HT-29 (cell line): ENCODE measurements around a stretch of chr2.

GRCh38 chr2:137942244-137943242 lies 21.7 kb upstream of the HNMT start:
- RAMPAGE, long total RNA, result no peak

DNA sequence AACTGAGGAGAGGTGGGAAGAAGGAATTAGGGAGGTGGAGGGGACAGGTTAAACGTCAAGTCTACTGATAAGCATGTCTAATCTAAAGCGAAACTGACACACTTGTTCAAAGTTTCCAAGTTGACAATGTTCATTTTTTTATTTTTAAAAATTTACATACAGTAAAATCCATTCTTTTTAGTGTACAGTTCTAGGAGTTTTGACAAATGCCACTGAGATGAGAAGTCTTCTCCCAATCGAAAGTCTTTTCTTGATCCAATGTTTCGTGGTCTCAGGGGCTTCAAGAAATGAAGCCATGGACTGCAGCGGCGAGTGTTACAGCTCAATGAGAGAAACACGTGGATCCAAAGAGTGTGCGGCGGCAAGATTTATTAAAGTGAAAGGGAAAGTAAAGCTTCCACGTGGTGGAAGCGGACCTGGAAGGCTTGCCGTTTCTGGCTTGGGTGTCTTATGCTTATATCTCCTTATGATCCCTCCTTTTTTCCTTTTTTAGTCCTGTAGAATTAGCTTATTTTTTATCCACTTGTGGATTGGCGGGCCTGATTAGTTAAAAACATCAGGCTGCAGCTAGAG lies 11.9 kb upstream of the HNMT start:
- RAMPAGE, long total RNA, result no peak

GRCh38 chr2:140661304-140661716 lies 1469.5 kb downstream of the LRP1B start:
- RAMPAGE, long total RNA, result no peak

DNA sequence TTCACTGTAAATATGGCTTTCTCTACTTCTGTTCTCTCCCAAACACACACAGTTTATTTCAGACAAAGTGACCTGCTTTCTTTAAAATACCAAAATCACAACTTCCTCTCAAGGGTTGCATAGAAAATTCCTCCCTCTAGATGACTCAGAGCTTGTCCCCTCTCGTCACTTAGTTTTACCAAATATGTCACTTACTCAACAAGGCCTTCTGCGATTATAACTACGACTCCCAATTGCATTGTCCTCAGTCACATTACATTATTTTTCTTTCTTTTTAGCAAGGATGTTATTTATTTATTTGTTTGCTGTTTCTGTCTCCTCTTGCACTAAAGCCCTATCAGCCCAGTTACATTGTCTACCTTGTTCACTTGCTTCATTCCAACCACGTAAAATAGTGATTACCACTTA lies 9.4 kb downstream of the LRP1B start:
- RAMPAGE, long total RNA, result no peak

- RAMPAGE, long total RNA, result no peak
These were observed 126.6 kb upstream of the KYNU start for GRCh38 chr2:142750721-142751428.

GRCh38 chr2:142873740-142874995 lies 3.3 kb upstream of the KYNU start:
- RAMPAGE, long total RNA, result no peak

DNA sequence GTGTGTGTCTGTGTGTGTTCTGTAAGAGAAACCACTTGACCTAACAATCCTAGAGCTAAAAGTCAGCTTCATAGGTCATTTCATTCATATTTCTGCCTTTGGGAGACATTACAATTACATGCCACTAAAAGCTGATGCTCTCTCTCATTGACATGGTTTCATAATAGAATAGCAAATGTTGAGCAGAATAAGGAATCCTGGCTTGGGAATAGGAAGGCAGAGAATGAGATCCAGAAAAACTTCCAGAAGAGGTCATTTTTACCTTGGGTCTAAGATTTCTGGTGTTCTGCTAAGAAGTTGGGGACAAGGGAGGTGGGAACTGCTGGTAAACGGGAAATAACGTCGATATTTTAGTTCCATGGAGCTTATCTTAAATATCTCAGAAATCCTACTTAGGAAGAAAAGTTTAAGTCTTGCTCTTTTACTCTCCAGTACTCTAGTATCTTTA lies 96.5 kb upstream of the ARHGAP15 start:
- RAMPAGE, long total RNA, result no peak

GRCh38 chr2:143258094-143259103 lies 129.2 kb downstream of the ARHGAP15 start:
- RAMPAGE, long total RNA, result no peak

- RAMPAGE, long total RNA, result no peak
These were observed 487.2 kb downstream of the GTDC1 start for GRCh38 chr2:143845085-143845479.

- RAMPAGE, long total RNA, result no peak
These were observed 431.2 kb downstream of the GTDC1 start for GRCh38 chr2:143901063-143901649.

GRCh38 chr2:144183601-144184315 lies 148.6 kb downstream of the GTDC1 start:
- RAMPAGE, long total RNA, result no peak

GRCh38 chr2:144349480-144350002 lies 17.2 kb upstream of the GTDC1 start:
- RAMPAGE, long total RNA, result no peak

DNA sequence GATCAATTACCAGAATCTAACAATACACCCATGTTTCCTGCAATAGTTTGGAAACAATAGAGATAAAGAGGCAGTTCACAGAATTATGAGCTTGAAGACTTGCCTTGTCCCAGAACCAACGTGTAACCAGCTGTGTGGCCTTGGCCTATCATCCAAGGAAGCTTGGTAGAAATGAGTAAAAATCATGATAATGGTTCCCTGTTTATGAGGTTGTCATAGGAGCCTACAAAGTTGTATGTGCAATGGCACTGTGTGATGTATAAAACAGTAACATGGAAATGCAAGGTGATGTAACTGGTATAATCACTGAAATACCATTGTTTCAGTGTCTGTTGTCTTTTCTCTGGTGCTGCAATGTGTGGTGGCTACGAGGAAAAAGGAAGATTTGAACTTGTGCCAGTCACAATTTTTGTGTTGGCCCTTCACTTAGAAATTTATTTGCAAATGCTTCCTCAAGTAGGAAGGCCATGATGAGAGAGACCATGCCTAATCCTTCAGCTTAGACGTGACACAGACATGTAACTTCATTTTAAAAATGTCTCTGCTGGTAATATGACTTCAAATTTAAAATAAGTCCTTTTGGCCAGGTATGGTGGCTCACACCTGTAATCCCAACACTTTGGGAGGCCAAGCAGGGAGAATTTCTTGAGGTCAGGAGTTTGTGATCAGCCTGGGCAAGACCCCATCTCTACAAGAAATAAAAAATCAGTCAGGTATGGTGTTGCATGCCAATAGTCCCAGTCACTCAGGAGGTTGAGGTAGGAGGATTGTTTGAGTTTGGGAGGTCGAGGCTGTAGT lies 85.0 kb downstream of the ZEB2 start:
- RAMPAGE, long total RNA, result no peak

DNA sequence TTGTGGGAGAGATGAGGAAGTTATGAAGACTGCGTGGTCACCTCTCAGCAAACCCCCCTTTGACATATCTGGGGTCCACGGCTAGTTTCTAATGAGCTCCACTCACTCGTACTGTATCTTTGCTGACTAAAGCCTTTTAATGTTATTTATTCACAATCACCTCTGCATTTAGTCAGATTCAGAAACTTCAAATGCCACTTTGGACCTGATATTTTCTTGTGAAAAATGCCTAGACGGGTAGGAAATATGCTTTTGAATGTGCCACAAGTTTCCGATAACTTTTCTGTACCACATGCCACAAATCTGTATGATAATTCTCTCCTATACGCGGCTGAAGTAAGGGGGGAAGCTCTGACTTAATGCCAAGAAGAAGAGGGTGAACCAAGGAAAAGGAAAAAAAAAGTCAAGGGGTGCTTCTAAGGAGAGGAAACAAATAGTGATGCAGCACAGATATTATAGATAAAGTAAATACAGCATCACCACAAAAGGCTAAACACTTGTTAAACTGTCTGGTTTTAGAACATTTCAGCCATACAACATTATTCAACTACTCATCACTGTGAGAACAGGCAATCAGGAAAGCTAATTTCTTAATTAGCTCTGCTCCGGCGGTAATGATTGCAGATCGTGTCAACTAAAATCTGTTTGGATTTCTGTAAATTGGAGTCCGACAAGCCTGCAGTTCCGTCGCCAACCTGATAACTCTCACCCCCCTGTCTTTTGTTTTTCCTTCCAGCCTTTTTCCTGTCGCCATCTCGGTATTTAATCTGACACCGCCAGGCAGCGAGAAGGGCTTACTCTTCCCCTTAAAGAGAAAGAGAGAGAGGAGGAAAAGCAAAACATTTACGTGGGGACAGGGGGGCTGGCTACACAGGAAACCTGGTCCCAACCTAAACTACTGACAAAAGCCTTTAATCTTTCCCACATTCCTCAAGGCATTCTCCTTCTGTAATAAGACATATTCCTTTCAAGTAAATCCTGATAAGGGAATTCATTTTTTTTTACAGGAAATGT lies 67.6 kb downstream of the ZEB2 start:
- RAMPAGE, long total RNA, result no peak

DNA sequence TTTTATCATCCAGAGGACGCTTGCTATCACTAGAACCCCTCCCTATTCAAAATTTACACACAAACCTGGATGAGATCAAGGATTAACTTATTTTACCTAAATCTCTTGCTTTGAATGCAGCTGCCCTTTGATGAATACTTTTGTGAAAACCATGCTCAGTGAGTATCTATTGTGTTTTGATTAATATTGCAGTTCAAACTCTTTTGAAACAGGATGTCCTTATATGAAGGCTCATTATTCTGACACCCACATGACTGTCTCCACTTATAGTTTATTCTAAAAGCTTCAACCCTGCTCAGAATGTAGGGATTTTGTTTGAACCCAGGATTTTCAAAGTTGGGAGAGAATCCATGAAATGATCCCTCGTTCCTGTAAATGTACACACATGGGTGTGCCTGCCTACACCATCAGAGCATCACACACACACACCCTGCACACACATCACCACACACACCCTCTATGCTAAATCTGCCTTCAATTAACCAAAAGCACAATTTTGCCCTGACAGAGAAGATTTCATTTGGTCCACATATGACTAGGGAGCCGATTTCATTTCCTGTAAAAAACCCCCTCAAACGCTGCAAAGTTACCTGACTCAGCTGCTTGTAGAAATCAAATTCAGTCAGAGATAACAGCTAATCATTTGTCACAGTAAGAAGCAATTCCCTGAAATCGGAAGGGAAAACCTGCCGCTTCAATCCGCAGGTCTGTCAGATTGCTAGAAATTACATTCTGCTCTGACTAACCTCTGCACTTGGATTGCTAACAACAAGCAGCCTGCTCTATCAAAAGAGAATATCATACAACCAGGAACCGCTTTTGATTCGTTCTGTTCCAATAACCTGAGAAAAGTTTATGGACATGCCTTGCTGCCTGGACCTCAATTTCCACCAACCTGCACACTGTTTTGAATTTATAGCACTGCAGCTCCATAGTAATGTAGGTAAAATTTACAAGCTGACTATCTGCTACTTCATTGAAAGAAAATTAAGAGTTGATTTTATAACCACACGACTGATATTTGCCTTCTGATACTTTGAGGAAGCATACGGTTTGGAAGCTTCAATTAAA lies 65.1 kb downstream of the ZEB2 start:
- RAMPAGE, long total RNA, result no peak

DNA sequence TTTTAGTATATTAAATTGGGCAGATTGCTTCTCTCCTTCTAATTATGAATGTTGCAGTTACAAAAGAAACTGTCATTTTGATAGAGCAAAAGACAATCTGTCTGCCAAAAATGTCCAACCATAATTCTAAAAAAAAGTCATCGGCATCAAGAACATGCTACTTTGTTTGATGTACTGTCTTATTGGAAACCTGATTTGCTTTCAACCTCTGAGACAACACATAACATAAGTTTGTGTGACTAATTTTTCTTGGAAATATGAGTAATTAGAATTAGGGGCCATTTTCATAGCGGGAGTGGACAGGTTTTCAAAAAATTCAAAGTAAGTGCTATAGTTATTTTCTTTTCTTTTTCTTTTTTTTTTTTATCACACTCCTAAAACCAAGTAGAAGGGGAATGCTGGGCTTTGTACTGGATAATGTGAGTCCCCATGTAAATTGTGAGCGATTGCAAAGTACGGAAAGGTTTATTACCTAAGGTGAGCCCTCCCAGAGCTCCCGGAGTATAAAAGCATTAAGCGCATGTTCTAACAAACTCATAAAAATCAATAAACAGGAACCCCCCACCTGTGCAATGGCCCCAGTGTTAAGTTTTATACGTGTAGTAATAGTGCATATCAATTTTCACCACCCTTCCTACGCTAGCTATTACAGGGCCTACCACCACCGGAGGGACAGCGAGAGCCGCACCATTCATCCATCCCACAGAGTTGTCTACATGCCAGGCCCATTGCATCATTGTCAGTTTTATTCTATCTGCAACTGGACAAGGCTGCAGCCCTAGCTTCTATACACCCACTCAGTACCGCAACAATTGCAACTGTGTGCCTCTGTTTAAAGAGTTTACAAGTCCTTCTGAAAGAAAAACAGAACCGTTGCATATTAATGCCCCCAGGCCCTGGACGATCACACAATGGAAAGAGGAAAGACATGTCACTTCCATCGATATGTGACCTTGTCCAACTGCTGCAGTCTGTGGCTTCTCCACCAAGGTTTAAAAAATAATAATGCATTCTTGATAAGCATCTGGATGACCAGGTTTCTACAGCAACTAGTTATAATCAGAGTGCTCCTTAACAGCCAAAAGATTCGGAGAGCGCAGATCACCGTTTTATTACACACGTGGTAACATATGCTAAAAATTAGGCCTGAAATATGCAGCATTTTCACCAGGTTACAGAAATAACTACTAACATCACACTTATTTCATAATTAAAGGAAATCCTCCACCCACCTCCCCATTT lies 58.8 kb downstream of the ZEB2 start:
- RAMPAGE, long total RNA, result no peak

DNA sequence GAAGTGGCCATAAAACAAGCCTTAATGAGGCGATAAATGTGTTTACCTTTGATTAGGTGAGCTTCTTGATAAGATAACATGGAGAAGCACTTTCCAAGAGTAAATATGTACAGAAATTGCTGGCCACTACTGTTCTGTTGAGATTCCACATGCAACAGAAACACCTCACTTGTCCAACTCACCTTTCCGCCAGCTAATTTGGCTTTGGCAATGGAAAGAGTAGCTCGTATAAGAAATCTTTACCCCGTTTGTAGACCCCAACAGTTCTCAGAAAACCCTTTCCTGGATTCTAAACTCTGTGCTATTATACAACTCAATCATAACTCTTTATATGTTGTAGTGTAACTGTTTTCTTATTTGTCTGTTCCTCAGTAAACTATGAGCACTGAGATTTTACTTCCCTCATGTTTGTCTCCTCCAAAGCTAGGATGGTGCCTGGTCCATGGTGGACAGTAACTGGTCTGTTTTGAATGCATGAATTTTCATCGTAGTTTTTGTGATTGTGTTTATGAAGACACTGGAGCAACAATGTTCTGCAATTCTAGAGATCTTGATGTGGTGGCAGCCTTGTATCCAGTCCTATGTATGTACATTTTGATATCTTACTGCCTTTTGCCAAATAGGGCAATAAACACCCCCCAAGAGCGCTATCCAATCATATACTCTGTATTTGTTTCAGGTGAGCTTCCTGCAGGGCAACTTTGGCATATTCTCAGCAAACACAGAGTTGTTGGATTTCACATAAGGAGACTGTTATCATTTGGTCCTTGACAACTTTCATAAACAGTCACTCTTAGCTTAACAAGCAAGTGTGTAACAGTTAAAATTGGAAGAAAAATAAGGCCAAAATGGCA lies 54.8 kb downstream of the ZEB2 start:
- RAMPAGE, long total RNA, result no peak

DNA sequence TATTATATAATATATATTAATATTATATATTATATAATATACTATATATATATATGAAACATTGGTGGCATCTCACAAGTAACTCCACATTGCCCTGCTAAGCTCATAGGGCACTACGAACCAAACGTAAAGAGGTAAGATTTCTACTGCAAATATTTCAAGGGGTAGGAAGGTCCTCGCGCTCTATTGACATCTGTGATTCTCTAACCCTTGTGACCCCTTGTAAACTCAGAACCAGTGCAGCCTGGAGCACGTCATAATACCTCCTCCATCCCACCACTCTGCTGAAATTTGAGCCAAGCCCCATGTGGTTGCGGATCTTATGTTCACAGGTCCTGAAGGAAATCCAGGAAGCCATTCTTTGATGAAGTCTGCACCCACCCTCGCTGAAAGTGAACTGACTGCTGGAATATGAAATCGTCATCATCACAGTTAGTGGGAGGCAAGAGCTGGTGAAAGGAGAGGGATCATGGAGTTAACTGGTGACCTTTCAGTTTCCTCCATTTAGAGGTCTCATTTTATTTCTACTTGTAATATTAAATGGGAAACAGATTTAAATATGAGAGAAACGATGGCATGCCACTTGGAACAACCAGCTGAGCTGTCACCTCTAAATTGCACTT lies 21.7 kb downstream of the ZEB2 start:
- RAMPAGE, long total RNA, result no peak

DNA sequence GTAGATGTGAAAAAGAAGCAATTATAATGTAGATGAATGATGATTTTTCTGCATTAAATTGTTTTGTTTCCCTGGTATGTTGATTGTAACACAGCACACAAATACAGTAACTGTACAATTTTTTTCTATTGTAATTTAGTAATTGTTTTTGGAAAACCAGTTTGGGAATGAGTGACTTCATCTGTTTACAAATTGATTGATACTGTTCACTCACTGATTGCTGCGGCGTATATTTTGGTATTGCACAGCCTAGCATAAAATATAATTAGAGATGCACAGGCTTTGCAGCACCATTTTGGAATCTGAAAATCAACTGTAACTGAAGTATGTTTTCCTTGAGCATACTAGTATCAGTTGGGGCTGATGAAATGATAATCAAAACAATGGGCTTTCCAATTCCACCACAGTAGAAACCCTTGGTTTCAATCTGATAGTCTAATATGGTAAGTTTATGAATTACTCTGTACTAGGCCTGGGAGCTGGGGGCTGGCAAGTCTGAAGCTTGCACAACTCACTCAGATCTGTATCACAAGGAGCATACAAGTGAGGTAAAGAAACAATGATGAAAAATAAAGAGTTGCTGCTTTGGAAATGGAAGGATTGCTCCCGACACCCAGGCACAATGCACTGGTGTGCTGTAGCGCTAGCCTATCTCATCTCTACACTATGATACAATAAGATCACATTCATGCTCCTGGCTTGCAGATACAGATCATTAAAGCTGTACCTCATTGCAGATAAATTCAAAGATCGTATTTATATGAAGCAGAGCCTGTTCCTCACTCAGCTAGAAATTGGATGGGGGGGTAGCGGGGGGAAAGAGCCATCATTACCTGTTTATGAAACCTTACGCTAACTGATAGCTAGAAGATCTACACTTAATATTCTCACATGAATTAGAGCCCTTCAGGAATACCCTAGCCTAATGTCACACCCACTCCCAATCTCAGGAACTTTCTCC lies 19.4 kb downstream of the ZEB2 start:
- RAMPAGE, long total RNA, result no peak

- RAMPAGE, long total RNA, result no peak
These were observed 1280.4 kb upstream of the ZEB2 start for GRCh38 chr2:145800288-145800830.